Umbilical cord (tissue), 2 donors: Measurements from ENCODE around the gene RAPGEF4.

DNA sequence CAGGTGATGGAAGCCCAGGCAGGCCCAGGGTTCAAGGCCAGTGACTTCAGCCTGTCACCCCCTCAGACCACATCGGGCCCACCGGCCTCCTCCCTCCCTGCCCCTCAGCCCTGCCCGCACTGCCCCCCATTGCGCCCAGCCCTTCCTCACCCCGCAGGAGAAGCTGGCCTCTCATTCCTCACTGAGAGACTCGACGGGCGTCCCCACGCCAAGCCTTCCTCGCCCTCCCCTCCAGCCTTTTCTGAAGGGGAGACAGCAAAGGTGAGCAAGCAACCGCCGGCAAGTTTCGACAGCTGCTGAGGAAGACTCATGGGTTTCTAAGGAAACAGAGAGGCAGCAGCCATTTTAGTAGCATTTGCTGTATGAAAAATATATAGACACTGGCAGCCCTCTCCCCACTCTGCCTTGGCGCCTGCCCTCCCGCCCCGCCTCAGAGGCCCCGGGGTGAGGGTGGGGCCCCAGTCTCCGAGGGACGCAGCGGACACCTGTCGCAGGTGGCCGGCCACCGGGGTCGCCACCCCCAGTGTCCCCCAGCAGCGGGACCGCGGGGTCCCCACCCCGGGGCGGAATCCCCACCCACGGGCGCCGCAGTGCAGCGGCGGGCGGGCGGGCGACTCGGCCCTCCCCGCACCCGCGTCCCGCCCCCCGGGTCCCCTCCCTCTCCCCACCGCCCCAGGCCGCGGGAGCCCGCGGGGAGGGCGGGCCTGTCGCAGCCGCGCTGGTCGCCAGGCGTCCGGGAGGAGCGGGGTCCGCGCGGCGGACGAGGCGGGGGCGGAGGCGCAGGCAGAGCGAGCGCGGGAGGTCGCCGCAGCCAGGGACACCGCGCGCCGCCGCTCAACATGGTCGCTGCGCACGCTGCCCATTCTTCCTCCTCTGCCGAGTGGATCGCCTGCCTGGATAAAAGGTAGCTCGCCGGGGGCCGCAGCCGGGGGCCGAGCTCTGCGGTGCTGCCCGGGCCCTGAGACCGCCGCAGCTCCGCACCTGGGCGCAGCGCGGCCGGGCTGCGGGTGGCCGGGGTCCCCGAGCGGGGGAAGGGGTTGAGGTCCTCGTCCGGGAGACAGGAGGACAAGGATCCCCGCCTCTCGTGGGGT, at the start of gene RAPGEF4:
Gene RAPGEF4, plus strand, starts transcription at position 701 of the 1,091 bp plus-strand sequence.
- RAMPAGE, long total RNA = no peak

DNA sequence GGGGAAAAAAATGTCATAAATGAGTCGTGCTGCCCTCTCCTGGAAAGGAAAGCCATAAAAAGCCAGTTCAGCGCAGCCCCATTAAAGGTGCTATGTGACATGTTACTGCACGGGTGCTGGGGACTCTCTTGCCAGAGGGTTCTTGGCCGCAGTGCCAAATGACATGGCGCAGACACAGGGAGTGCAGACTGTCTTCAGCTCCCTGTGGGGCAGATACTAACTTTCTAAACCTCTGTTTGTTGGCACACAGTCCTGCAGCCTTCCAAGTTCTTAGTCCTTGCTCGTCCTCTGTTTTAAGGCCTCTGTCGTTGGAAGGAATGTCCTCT, 53.6 kb upstream of the MAP3K20 start:
- RAMPAGE, long total RNA = no peak

- RAMPAGE, long total RNA = no peak
Measured at GRCh38 chr2:173058823-173059043, 16.9 kb upstream of the MAP3K20 start.

- RAMPAGE, long total RNA = no peak
Measured at GRCh38 chr2:173077659-173078294, 2.1 kb downstream of the MAP3K20 start.

DNA sequence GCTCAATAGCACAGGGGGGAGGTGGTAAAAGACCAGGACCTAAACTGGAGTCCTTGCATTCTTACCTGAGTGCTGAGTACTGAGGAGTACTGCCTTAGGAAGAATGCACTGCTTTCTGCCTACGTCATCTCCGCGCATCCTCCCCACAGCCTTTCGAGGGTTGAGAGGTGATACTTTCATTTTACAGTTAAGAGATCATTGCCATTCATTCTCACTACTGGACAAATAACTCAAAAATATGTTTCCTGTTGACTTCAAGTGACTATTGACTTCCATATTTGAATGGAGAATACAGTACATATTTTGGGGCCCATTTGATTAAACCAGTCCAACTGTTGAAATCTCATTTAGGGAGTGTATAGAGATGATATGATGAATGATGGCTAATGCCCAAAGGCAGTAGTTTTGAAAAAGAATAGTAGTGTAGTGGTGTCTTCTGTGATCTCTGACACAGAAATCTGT, 74.0 kb downstream of the MAP3K20 start:
- RAMPAGE, long total RNA = no peak

- RAMPAGE, long total RNA = no peak
Measured at GRCh38 chr2:173197902-173198268, 122.2 kb downstream of the MAP3K20 start.

- RAMPAGE, long total RNA = no peak
Measured at GRCh38 chr2:173750377-173750841, 214.8 kb downstream of the SP3 start.

DNA sequence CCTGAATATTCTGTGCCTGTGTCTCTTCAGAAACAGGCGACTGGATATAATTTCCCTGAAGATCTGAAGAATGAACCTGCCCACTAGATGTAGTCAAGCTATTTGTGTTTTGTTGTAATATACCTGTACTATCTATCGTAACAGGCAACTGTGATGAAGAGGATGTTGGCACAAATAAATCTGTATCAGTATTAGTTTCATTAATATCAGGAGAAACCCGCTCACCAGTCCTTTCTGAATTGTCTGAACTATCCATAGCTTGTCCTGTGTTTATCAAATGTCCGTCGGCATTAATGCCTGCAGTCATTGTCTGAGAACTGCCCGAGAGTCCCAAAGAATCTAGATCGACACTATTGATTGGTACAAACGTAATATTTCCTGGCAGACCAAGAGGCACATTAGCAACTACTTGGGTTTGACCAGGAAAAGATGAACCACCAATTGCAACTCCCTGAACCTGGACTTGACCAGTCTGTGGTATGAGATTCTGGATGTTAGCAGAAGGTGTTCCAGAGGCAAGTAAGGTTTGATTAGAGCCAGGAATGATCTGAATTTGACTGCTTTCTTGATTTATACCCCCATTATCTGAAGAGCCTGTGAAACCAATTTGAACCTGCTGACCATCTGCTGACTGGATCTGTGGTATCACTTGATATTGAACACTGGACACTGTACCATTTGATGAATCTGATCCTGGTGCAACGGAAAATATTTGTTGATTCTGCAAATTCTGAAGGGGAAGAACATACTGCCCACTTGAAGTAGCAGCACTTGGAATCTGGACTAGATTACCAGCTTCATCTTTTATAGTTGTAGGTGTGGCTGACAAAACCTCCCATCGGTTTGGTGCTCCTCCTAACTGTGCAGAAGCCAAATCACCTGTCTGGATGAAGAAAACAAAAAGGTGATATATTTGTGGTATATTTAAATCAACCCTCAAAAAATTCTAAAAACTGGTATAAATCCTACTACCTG, 9.5 kb downstream of the SP3 start:
- RAMPAGE, long total RNA = no peak

DNA sequence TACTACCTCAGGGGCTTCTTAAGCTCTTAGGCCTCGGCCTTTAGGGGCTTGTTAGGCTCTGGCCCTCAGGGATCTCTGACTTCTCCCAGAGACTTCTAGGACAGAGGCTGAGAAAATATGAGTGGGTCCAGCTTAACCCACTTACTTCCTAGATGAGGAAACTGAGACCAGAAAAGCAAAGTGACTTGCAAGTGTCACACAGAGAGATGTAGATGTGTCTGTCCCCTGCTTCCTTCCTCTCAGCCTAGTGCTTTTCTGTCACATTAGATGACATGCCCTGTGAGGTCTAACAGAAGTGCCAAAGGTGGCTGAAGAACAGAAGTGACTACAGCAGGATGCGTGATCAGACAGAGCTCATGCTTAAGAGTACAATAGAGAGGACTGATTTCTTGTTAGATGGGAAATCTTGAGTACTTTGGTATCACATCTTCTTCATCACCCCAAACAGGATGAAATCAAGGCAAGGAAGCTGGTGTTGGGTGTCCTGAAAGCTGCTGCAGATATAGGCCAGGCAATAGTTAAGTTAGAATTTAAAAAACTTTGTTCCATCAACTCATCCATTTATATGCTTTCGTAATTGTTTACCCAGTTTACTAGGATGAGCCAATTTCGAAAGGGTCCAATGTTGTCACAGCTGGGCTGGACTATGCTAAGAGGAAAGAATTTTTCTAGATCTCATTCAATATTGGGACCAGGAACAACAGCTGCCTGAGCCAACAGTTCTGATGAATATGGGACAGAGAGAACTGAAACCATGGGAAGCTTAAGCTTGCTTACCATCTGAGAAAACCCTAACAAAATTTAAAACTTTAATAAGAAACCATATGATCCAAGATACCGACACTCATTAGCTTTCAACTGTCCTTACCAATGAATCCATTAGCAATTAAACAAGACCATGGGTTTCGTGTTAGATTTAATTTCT, 21.5 kb upstream of the SP3 start:
- RAMPAGE, long total RNA = no peak

DNA sequence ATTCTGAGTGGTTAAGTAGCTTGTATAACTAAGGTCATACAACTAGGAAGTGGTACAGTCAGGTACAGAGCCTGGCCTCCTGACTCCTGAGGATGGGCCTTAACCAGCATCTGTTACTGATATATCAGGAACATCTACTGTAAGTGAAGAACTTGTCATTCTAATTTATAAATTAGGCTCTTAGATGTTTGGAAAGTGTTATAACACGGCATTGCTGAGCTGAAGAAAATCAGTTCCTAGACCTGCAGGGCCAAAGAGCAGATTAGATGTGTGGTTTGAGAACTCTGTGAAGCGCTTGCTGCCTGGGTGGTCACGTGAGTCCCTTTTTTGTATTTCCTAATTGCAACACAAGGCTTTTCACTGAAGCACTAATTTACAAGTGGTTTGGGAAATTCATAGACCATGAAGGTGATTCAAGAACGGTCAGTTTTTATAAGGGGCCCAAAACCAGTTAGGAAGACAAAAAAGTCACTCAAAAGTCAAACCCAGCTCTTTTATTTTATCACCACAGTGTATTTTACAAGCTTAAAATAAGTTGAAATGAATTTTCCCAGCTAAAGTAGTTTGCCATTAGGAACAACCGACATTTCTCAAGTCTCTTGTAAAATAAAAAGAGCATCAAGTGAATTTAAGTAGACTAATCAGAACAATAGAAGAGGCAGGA, 106.9 kb upstream of the SP3 start:
- RAMPAGE, long total RNA = no peak

DNA sequence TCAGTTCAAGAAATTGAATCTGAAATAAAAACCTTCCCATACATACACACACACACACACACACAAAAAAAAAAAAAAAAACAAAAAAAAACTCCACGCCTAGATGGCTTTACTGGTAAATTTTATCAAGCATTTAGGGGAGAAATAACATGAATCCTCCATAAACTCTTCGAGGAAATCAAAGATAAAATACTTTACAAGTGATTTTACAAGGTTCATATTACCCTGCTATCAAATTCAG, 74.4 kb downstream of the OLA1 start:
- RAMPAGE, long total RNA = no peak

- RAMPAGE, long total RNA = no peak
Measured at GRCh38 chr2:174560935-174562062, 36.3 kb downstream of the WIPF1 start.

DNA sequence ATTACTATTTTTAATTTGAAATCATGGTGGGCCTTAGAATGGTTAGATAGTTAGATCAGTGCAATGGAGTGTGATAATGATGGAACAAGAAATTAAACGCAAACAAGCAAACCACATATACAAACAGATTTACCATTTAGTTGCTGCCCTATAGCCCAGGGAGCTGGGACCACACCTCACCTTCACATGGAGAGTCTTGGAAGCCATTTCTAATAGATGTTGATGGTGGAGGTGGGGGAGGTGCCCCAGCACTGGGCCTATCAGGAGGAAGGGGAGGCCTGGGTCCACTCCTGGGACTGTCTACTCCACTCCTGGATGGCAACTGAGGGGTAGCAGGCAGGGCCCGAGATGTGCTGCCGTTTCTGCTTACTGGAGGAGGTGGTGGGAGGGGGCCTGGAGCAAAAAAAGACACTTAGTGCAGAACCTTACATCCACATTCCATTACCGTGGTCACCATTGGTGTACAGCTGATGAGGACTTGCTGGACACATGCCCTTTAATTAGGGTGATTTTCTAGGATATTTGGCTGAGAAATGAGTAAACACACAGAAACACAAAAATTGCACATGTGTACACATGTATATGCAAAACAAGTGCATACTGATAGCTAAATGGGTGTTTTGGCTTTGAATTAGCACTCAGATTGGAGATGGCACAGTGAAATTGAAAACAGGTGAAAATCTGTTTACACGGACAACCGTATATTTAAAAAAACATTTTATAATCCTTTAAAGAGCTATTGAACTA, 29.8 kb downstream of the WIPF1 start:
- RAMPAGE, long total RNA = no peak

DNA sequence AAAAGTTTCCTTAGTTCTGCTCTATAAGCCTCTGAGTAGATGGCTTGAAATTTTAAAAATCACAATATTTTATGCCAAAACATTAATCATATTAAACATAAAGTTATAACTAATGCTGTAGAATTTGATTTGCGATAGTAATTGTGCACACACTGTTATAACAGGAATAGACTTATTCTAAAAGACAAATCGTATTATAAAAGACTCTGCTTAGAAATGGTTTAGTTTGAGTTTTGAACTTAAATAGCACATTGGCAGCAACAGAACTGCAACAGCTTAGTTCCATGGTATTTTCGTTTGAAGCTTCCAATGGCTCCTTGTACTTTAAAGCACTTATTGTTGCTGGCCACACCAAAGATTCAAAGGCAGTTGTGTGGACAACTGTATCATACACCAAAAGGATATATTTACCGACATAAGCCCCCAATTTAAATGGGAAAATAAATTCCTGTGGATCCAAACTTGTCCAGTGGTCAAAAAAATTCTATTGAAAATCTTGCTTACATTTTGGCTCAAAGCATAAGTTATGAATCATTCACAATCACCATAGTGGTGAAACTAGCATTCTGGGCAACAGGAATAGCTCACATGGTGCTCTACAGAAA, 612 bp downstream of the WIPF1 start:
- RAMPAGE, long total RNA = no peak

DNA sequence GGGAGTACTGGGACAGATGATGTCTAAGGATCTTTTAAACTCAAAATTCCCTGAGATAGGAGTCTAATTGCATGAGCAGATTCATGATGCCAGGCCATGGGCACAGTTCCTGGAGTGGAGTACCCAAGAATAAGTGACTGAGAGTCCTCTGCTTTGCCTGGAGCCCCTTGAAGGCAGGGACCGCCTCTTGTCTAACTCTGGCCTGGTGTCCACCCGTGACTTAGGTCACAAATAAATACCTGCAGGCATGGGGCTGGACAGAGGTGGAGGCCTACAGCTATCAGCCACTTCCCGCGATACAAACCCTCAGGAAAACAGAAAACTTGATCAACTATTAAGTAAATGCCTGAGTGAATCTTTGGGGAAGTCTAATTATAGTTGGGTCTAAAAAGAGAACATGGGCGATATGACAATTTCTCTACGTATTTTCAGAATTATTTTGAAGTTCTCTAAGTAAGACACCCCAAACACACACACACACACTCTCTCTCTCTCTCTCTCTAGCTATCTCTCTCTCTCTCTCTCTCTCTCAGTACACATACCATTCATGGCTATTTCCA, 1.8 kb upstream of the WIPF1 start:
- RAMPAGE, long total RNA = no peak

DNA sequence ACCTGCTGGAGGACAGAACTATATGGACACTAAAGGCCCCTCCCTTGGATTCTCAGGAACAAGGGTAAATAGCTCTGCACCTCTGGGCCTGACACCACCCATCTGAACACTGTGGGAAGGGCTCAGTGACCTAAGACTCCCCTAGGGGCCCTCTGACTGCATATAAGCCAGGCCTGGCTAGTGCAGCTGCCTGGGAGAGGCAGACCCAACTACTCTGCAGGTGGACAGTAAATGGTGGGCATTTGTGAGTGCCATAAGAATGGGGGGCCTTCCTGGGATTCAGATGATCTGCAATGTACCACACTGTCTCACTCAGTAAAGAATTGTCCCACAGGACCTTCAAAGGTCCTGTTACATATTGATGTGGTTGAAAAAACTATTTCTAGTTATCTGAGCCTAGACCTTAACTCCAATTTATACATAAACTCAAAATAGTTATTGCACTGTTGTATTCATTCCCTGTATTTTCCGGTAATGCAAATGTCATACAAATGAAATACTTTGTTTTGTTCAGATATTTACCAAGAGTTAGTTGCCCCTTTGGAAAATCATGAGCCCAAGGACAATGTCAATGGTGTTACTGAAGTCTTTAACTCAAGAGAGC, 11.4 kb upstream of the WIPF1 start:
- RAMPAGE, long total RNA = no peak

- RAMPAGE, long total RNA = no peak
Measured at GRCh38 chr2:174681430-174682479, 82.5 kb downstream of the CHRNA1 start.

- RAMPAGE, long total RNA = no peak
Measured at GRCh38 chr2:174827353-174828377, 63.4 kb upstream of the CHRNA1 start.

DNA sequence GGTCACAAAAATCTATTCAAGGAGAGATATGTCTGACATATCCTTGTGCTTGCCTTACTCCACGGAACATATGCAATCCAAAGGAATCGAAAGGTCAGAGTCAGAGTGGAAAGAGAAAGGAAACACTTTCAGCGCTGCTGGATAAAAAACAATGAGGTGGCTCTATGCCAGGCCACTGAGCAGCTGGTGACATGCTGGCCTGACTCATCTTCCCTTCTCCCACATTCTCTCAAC, 6.8 kb downstream of the CHN1 start:
- RAMPAGE, long total RNA = no peak

DNA sequence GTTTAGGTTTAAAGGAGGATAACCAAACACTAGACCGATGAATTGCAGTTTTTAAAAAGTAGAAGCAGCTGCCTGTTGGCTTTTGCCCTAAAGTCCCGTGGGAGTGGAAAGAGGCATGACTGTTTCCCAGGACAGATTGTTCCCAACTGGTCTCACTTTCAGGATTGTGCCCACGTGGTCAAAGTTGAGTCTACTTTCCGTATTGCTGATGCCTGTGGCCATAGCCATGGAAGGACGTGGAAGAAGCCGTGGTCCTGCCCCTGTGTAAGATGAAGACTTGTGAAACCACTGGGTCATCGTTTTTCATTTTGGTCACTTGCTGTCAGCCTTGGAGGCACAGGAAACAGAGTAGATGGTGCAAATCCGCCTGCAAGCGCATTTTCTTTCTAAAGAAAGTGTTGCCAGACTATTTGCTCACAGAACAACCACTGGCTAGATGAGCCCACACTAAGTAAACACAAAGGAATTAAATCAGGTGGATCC, 23.0 kb upstream of the CHN1 start:
- RAMPAGE, long total RNA = no peak